BE2C (cell line): Measurements from ENCODE around the genes GPR55 and PDE6D.

DNA sequence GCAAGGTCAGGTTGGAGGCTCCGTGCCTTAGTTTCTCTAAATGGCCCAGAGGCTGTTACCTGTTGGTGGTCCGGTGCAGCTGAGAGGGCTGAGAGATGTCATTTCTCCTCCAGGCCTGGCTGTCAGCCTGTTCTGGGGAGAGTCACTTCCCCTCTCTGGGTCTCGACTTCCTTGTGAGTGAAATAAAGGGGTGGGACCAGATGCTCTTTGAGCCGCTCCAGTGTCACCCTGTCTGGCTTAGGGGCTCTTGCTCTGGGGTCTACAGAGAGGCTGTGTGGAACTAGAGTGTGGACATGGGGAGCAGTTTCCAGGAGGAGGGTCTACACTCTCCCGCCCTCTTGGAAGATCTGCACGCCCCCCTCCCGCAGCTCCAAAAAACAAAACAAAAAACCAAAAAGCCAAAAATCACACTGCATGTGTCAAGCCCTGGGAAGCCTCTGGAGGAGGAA lies at the start of gene GPR55:
Gene GPR55, minus strand, starts transcription at position 134 of the 449 bp plus-strand sequence.
- RRBS = no CpG with 5 or more reads among the region's 7 CpGs

DNA sequence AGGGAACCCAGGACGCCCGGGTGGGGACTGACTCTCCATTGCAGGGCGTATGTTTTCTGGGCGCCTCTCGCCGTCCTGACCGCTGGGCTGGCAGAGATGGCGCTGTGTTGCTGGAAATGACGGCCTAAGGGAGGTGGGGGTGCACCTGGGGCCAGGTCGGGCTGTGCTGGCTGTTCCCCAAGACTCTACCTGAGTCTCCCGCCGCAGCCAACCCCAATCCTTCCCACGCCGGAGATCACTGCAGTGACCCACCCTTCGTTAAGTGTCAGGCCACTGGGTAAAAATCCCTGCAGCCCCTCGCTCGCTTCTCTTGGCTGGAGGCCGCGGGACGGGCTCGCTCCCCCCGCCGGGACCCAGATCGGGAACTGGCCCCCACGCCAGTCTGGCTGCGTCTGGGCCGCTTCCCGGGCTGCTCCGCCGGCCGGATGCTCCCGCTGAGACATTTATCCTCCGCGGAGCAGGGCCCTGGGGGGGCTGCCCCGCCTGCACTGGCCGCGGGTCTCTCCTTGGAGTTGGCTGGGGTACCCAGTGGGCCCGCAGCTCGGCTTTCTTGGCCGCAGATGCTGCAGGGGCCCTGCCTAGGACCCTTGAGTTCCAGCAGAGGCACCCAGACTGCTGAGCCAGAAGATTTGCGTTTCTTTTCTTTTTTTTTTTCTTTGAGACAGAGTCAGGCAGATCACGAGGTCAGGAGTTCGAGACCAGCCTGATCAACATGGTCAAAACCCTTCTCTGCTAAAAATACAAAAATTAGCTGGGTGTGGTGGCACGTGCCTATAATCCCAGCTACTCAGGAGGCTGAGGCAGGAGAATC lies 7.7 kb upstream of the ARMC9 start:
- RRBS = 96% methylated on average over 8 of the region's 44 CpGs

- RRBS = no CpG with 5 or more reads among the region's 19 CpGs
Measured at GRCh38 chr2:231244758-231245550, 46.5 kb downstream of the ARMC9 start.

- RRBS = no CpG with 5 or more reads among the region's 5 CpGs
Measured at GRCh38 chr2:231515484-231516170, 14.6 kb downstream of the NMUR1 start.

GRCh38 chr2:231545441-231546212 lies 15.4 kb upstream of the NMUR1 start:
- RRBS = 67% methylated on average over 2 of the region's 11 CpGs

GRCh38 chr2:231554741-231555600 lies 24.7 kb upstream of the NMUR1 start:
- RRBS = no CpG with 5 or more reads among the region's 14 CpGs

- RRBS = 84% methylated on average over 3 of the region's 14 CpGs
Measured at GRCh38 chr2:231597102-231597598, 4.5 kb downstream of the TEX44 start.

DNA sequence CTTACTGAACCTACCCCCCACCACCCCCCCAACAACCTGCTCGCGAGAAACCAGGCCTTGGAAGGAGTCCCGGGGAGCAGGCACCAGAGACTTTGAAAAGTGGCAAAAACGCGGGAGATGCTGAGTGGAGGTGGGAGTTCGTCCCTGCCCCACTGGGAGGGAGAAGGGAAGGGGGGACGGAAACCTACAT lies 20.0 kb downstream of the TEX44 start:
- RRBS = no CpG with 5 or more reads among the region's 7 CpGs

- RRBS = 92% methylated on average over 2 of the region's 10 CpGs
Measured at GRCh38 chr2:231644297-231644885, 51.7 kb downstream of the TEX44 start.

DNA sequence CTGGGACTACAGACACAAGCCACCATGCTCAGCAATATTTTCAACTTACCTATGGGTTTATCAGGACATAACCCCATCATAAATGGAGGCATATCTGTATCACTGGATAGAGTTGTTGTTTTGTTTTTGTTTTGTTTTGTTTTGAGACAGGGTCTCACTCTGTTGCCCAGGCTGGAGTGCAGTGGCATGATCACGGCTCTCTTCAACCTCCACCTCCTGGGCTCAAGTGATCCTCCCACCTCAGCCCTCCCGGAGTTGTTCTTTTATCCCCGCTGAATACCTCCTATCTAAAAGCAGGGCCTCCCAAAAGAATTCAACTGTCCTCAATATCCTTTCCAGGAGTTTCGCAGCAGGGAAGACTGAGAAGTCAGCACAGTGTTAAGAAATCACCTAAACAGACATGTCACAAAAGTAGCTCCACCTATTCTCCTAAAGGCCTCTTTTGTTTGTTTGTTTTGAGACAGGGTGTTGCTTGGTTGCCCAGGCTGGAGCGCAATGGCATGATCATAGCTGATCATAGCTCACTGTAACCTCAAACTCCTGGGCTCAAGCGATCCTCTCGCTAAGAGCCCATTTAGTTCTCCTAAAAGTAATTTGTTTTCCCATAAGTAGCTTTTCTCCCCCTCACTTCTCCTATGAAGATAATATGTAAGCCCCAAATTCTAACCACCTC lies 53.7 kb downstream of the TEX44 start:
- RRBS = no CpG with 5 or more reads among the region's 7 CpGs

GRCh38 chr2:231648364-231648999 lies 55.8 kb downstream of the TEX44 start:
- RRBS = no CpG with 5 or more reads among the region's 7 CpGs

DNA sequence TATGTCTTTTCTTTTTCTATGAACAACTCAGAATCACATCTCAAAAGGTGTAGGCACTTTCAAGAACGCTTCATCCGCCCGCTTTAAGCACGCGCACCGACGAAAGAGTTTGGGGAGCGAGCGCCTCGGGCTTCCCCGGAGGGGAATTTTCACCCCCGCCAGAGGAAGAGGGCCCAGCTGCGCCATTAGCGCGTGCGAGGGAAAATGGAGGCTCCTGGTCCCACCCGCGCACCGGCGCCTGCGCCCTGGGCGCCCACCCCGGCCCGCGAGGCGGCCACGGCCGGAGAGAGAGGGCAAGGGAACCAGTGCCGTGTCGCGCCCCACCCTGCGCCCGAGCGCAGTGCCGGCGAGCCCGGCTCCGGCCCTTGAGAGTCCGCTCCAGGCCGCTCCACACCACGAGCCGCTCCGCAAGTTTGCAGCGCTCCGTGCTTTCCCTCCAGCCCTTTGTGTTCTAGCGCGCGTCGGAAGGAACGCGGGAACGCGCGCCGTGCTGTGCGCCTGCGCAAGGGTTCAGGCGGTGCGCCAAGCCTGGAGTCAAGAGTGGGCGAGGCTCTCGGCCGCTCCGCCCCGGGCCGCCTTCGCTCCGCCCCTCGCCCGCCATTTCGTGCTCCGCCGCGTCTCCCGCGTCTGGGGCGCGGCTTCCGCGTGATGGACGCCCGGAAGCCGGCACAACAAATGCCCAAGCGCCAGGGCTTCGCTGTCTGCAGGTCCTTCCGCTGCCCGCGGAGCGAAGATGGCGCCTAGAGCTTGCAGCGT lies 46.3 kb upstream of the PTMA start:
- RRBS = 97% methylated on average over 26 of the region's 90 CpGs

GRCh38 chr2:231665995-231667301 lies 41.9 kb upstream of the PTMA start:
- RRBS = 17% methylated on average over 16 of the region's 43 CpGs

GRCh38 chr2:231672479-231673331 lies 35.6 kb upstream of the PTMA start:
- RRBS = no CpG with 5 or more reads among the region's 21 CpGs

- RRBS = 3% methylated on average over 34 of the region's 72 CpGs
Measured at GRCh38 chr2:231780552-231781363, at the start of gene PDE6D. PDE6D (minus strand) TSS chr2:231781282.

- RRBS = no CpG with 5 or more reads among the region's 3 CpGs
Measured at GRCh38 chr2:231795409-231796074, 9.3 kb downstream of the COPS7B start.

- RRBS = no CpG with 5 or more reads among the region's 6 CpGs
Measured at GRCh38 chr2:231798633-231799151, 12.4 kb downstream of the COPS7B start.

DNA sequence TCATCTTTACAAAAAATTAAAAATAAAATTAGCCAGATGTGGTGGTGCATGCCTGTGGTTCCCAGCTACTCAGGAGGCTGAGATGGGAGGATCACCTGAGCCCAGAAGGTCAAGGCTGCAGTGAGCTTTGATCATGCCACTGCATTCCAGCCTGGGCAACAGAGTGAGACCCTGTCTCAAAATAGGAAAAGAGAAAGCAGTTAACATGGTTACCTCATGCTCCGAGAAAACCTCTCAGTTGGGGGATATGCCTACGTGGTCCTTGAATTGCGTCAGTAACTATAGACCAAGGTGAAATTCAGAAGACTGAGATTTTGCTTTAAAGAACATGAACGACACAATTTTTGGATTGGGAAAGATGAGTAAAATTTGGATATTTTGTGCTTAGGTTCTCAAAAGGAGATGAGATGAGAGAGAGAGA lies 188.4 kb upstream of the ALPP start:
- RRBS = no CpG with 5 or more reads among the region's 4 CpGs

GRCh38 chr2:232309653-232310064 lies 68.9 kb upstream of the ALPP start:
- RRBS = no CpG with 5 or more reads among the region's 2 CpGs

GRCh38 chr2:232310148-232310837 lies 68.3 kb upstream of the ALPP start:
- RRBS = no CpG with 5 or more reads among the region's 9 CpGs